Lower leg skin (tissue), 2 donors: ENCODE results near the genes TREM1, TFEB, FRS3 and PPP2R5D.

DNA sequence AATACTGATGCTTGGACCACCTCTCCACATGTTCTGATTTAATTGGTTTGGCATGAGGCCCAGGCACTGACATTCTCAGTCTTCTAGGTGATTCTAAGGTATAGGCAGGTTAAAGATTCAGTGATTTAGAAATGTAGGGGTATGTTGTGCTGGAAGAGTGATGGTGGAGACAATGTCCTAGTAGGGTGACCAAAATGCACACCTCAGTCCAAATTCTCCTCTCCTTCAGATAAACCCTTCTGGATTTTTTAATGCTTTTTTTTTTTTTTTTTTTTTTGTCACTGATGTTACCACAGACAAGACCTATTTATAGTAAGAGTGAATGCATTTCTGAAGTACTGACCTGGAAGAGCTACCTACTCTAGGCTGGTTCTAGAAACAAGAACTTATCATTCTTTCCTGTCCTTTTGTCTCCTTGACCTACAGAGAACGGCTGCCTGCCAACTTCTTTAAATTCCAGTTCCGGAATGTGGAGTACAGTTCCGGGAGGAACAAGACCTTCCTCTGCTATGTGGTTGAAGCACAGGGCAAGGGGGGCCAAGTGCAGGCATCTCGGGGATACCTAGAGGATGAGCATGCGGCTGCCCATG lies 8.0 kb downstream of the APOBEC2 start:
- PRO-cap = no peak
- RAMPAGE, long total RNA, 2 experiments = no peak in any of the 2 experiments

GRCh38 chr6:41199316-41199782 lies 1.6 kb downstream of the TREML2 start:
- PRO-cap = no peak
- RAMPAGE, long total RNA, 2 experiments = no peak in any of the 2 experiments

DNA sequence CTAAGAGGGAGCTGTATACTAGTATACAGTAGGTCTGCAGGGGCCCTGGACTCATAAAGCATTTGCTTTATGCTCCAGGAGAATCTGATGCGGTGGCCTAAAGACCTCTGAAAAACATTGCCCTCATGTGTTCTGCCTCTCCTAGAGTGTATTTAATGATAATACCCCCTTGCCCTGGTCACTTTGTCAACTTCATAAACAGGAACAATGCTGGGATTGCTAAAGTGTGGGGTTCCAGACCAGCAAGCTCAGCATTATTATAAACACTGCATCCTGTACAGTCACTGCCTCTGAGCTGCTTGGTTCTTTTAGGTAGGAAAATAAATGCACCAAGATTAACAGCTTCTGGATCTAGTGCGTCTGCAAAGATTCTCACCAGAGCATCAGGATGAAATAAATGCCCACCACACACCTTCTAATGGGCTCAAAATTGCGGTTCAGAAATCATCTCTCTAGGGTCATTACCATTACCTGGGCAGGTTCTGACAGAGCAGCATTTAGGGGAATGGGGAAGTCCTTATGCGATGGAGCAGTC lies 12.2 kb downstream of the TREM1 start:
- PRO-cap = no peak
- RAMPAGE, long total RNA, 2 experiments = no peak in any of the 2 experiments

DNA sequence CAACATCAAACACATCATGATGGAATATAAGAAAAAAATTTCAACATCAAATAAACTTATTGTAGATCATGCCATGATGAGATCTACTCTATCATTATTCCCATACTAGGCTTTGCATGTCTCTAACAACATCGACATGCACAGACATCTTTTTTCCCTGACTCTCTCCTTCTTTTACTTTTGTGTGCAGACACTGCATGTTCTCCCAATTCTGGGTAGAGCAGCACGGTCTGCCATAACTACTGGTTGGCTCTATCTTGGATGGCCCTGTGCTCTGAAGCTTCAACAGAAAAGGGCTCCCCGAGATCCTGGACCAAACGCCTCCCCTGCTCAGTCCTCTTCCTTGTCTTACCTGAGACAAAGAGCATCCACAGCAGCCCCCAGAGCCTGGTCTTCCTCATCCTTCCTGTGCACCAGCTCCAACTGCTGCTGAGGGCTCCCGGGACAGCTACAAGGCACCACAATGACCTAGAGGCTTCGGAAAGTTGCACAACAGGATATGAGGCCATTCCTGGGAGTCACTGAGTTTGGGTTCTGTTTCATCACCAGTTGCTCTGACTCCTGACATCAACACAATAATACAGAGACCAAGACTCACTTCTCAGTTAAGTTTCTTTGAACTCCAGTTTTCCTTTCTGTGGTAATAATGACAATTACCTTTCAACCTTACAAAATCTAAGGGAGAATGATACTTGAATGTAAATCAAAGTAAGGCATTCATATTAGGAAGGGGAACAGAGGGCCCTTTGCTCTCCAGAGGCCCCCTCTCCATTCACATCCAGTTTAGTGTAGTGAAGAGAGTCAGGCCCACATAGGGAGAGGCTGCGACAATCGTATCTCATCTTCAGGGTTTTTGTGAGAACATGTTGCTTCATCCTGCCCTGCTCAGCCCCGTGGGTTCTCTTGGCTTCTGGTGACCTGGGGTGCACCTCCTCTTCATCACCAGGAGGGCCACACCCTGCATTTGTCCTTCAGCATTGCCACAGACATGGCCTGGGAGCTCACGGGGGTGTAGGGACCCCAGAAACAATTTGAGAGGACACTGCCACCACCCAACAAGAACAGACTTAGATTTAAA lies at the start of gene TREM1:
Gene TREM1, minus strand, starts transcription at position 428 of the 1,078 bp plus-strand sequence.
- PRO-cap = bidirectional peak, plus-strand start at position 575 of the sequence, minus-strand start at position 428 of the sequence
- RAMPAGE, long total RNA, 2 experiments = no peak in any of the 2 experiments

- PRO-cap = no peak
- RAMPAGE, long total RNA, 2 experiments = no peak in any of the 2 experiments
These were observed 16.8 kb upstream of the NCR2 start for GRCh38 chr6:41318435-41319235.

- PRO-cap = no peak
- RAMPAGE, long total RNA, 2 experiments = no peak in any of the 2 experiments
These were observed 14.4 kb upstream of the FOXP4 start for GRCh38 chr6:41531669-41532199.

- PRO-cap = no peak
- RAMPAGE, long total RNA, 2 experiments = no peak in any of the 2 experiments
These were observed 20.9 kb downstream of the FOXP4 start for GRCh38 chr6:41567165-41567490.

- PRO-cap = no peak
- RAMPAGE, long total RNA, 2 experiments = no peak in any of the 2 experiments
These were observed 37.2 kb downstream of the TFEB start for GRCh38 chr6:41698005-41698724.

DNA sequence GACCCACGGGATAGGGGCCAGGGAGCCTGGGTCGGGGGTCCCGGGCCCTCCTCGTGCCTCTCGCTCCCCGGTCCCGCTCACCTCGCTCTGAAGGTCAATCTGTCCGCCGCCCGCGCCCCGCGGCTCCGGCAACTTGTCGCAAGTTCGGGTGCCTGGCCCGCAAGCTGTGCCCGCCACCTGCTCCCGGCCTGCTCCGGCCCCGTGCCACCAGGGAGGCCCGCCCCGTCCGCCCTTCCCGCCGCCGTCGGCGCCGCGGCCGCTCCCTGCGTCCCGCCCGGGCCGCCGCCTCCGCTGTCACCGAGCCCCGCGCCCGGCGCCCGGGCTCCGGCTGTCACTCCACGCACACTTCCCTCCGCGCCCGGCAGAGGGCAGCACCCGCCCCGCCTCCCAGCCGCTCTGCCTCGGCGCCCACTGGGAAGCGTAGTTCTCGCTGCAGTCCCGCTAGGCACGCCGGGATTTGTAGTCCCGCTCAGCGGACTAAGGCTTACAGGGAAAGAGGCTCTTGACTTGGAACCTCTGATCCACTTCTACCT lies at the start of gene TFEB:
Gene TFEB, minus strand, starts transcription at position 340 of the 533 bp plus-strand sequence.
- PRO-cap = unidirectional peak, minus-strand start at position 340 of the sequence; unidirectional peak, minus-strand start at position 398 of the sequence
- RAMPAGE, long total RNA, 2 experiments = start-site peak on the minus strand in 1 of 2 experiments, centred at position 207 of the sequence, 53 reads per replicate

DNA sequence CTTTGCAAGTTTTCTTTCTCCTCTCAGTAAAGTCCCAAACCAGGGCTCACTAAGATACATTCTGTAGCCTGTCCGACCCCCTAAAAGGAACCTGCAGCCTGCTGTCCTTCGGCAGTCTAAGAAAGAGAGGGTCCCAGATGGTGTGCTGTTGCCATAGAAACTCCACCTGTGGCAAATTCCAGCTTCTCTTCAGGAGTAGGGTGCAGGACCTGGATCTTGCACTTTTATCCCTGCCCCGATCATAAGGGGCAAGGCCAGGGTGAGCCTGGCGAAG lies 331 bp upstream of the TFEB start:
- PRO-cap = no peak
- RAMPAGE, long total RNA, 2 experiments = no peak in any of the 2 experiments

DNA sequence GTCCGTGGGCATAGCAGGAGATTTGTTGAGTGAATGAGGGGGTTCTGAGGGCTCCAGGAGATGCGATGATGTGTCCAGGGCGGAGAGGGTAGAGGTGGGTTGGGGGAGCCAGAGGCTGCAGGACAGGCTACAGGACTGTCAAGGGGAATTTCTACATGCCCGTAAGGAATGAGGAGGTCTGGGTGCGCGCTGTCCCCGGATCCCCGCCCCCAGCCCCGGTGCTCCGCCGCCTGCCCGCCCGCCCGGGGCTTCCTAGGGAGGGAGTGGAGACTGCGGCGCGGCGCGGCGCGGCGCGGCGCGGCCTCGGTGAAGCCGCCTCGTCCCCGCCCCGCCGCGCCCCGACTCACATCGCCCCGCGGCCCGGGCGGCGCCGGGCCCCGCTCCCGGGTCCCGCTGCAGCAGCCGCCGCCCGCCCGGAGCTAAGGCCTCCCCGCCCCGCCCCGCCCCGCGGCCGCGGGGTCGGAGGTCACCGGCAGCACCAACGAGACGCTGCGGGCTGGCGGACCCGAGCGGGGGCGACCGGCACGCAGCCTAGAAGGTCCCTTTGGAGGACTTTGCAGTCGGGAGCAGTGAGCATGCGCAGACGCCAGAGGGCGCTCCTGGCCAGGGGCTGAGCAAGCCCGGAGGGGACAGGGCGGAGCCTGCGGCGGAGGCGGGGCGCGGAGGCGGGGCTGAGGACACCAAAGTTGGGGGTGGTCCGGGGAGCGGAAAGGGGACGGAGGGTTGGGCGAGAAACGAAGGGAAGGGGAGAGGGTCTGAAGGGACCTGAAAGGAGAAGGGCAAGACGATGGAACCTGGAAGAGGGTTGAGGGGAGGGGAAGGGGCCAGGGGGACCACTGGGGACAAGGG lies at the start of gene FRS3:
Gene FRS3, minus strand, starts transcription at position 432 of the 849 bp plus-strand sequence.
- PRO-cap = bidirectional peak, plus-strand start at position 683 of the sequence, minus-strand start at position 439 of the sequence
- RAMPAGE, long total RNA, 2 experiments = no peak in any of the 2 experiments

DNA sequence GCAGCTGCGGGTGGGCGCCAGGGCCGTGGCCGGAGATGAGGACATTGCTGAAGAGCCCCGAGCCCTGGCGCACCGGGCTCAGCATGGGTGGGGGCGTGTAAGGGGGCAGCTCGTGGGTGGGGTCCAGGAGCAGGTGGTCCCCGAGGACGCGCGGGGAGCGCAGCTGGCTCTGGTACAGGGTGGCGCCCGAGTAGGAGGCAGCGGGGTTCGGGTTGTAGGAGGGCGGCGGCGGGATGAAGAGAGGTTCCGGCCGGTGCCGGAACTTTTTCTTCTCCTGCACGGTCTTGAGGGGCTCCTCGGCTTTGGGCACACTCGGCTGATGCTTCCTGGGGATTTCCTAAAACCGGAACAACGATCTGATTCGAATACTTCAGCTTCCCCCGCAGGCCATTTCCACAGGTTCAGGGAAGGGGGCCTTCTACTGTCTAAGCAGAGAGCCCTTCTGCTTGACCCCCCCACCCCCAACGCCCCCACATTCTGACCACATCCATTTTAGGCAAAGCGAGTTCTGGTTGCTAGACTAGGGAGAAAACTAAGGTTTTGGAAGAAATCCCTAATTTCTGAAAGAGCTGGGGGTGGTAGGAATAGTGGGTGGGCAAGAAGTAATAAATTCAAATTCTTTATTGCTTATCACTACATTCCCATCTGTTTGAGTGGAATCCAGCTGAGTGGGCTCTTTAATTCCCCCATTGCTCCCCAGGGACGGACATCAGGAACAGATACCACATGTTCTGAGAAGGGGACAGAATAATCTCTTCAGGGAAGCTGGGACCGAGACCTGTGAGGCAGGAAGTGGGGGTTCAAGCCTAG lies 41.9 kb upstream of the MRPS10 start:
- PRO-cap = no peak
- RAMPAGE, long total RNA, 2 experiments = no peak in any of the 2 experiments

DNA sequence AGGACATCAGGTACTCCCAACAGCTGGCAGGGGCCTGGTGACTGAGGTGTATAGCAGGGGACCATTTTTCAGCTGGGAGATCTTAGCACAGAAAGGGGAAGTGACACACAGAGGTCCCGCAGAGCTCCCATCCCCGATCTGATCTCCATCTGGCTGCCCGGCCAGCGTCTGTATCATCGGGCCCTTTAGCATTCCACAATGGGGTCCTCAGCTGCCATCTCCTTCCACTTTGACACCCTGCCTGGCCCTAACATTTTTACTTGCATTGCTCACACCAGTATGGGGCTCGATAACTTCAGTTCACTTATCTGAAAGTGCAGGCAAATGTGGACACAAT lies 84.0 kb downstream of the TRERF1 start:
- PRO-cap = no peak
- RAMPAGE, long total RNA, 2 experiments = no peak in any of the 2 experiments

DNA sequence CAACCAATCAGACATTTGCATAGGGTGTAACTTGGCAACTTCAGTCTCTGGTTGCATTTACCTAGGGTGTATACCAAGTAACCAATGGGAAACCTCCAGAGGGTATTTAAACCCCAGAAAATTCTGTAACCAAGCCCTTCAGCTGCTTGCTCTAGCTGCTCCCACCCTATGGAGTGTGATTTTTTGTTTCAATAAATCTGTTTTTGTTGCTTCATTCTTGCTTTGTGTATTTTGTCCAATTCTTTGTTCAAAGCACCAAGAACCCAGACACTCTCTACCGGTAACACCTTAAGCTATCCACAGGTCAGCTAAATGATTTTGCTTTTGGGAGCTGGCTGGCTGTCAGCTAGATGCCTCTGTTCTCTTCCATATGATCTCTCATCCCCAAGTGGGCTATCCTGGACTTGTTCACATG lies 7.7 kb upstream of the UBR2 start:
- PRO-cap = no peak
- RAMPAGE, long total RNA, 2 experiments = no peak in any of the 2 experiments

GRCh38 chr6:42564684-42564972 lies 799 bp downstream of the UBR2 start:
- PRO-cap = no peak
- RAMPAGE, long total RNA, 2 experiments = no peak in any of the 2 experiments

GRCh38 chr6:42782539-42783279 lies 857 bp downstream of the BICRAL start:
- PRO-cap = bidirectional peak, plus-strand start at chr6:42783054, minus-strand start at chr6:42782837; bidirectional peak, plus-strand start at chr6:42783668, minus-strand start at chr6:42783208
- RAMPAGE, long total RNA, 2 experiments = no peak in any of the 2 experiments

GRCh38 chr6:42784278-42784550 lies 2.4 kb downstream of the BICRAL start:
- PRO-cap = no peak
- RAMPAGE, long total RNA, 2 experiments = no peak in any of the 2 experiments

GRCh38 chr6:42785117-42785514 lies 3.3 kb downstream of the BICRAL start:
- PRO-cap = no peak
- RAMPAGE, long total RNA, 2 experiments = no peak in any of the 2 experiments

- PRO-cap = bidirectional peak, plus-strand start at chr6:42929175, minus-strand start at chr6:42929107
- RAMPAGE, long total RNA, 2 experiments = no peak in any of the 2 experiments
These were observed 439 bp upstream of the CNPY3 start for GRCh38 chr6:42928728-42929353.

GRCh38 chr6:42983890-42985120 lies at the start of gene PPP2R5D:
TSS of gene PPP2R5D (plus strand) at chr6:42984570.
- PRO-cap = bidirectional peak, plus-strand start at chr6:42984589, minus-strand start at chr6:42984309
- RAMPAGE, long total RNA, 2 experiments = start-site peak on the plus strand in 1 of 2 experiments, at chr6:42984563-42984629 at its widest, 321 reads per replicate